Stomach (tissue), 7 donors: ENCODE results near the gene TBPL1.

DNA sequence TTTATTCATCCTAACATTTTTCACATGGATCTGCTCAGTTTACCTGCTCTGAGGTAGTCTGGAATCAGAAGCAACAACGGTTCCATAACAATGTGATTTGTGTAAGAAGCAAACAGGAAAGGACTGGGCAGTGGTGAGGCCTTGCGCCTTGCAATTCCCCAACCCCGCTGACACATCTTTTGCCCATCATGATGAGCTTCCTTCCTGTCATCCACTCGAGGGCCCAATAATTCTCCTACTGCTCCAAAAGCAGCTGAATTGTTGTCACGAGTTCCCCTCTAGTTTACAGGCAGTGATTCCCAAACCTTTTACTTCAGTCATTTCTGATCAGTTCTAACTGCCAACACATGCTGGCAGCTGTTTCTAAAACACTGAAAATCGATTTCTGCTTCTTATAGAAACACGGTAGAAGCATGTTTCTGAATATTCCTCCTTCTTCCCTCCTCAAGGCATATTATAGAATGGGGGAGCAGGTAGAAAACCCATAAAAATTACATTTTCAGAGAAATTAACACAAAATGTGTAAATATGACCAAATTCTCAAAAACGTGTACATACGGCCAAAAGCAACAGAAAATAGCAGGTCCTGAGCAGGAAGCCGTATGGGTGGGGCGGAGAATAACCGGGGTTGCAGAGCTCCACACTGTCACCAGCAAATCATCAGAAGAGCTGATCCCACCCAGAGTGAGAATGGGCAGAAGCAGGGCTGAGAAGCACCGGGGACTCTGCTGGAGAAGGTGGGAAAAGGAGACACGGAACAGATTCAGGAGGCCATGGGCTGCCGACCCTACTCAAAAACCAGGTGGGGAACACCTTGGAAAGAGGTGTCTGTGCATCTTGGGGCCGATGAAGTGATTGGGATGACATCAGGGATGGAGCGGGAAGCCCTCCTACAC, 22.6 kb downstream of the STX7 start:
- PRO-cap: no peak
- RAMPAGE, long total RNA, 5 experiments: no peak in any of the 5 experiments
- RRBS: 77% methylated on average over 2 of the region's 17 CpGs

DNA sequence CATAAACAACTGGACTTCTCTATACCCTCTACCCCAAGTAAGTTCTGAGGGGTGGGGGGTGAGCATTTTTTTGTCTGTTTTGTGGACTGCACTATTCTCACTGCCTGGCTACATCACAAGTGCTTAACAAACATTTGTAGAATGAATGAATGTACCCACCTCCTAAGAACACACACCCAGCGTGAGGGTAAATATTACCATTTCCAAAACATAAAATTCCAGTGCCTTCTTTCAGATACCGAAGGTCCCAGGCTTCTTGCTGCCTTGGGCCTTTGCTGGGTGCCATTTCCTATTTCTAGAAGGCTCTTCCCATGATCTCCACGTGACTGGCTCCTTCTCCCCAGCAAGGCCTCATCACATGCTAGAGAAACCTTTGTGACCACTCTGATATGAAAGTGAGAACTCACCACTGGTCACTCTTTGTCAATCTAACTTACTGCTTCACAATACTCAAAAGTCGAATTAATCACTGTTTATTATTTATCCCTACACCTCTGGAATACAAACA, 1.8 kb downstream of the STX7 start:
- PRO-cap: no peak
- RAMPAGE, long total RNA, 5 experiments: no peak in any of the 5 experiments
- RRBS: no CpG with 5 or more reads among the region's 4 CpGs

DNA sequence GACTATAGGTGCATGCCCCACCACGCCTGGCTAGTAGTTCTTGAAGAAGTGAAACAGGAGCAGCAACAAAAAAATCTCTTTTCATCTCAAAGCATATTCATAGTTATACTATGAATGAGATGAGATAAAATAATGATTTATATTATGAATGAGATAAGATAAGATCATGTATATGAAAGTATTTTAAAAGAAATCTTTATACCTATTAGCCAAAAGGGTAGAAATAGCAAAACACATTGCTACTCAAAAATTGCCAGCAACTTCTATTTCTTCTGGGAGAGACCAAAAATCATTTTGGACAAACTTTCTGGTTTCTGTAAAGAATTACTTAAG, 606 bp upstream of the TAAR2 start:
- PRO-cap: unidirectional peak, minus-strand start at position 75 of the sequence
- RAMPAGE, long total RNA, 5 experiments: no peak in any of the 5 experiments
- RRBS: no CpG with 5 or more reads among the region's 1 CpG

DNA sequence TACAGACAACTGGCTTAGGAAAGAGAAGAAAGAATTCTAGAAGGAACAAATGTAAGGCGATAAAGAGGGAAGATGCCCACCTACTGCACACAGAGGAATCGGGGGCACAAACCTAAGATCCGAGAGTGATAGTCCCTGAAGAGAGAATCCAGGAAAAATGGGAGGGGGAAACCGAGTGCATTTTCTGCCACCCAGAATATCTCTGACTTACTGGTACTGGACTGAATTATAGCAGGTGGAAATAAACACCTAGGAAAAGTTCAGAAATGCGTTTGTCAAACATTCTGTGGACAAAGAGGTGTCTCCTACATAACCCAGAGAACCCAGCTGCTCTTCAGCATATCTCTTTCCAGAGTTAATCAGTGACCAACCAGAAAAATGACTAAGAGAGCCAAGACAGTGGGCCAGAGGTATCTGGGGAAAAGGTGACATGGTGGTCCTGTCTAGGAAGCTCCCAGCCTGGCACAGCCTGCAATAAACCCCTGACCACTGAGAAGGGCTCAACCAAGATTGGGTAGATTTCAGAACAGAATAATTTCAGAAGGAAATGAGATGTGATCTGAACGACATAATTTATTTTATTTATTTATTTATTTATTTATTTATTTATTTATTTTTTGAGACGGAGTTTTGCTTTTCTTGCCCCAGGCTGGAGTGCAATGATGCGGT, 5.9 kb upstream of the VNN1 start:
- PRO-cap: no peak
- RAMPAGE, long total RNA, 5 experiments: no peak in any of the 5 experiments
- RRBS: no CpG with 5 or more reads among the region's 8 CpGs

DNA sequence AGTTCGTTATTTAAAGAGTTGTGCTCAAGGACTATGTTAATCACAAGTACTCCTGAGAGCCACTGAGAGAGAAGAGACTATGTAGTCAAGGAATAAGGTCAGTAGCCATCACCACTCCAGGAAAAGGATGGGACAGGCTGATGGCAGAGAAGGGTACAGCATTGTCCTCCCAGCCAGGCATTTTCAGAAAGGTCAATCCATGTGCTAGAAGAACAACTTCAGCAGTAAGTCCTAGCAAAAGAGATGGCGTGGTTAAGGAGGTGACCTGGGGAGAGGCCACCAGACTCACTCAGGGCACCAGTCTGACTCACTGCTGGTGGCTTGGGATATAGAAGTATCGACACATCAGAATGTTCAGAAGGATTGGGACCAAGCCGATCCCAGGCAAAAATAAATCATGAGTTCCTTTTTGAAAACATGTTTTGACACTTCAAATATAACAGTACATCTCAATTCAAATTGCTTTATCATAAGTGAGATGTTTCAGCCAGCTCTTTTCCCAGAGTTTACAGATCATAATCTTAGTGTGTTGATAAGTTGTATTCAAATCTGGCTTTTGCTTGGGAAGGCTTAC, 6.5 kb downstream of the RPS12 start:
- PRO-cap: unidirectional peak, plus-strand start at position 353 of the sequence
- RAMPAGE, long total RNA, 5 experiments: no peak in any of the 5 experiments
- RRBS: no CpG with 5 or more reads among the region's 4 CpGs

GRCh38 chr6:133165502-133165734, 75.7 kb upstream of the EYA4 start:
- PRO-cap: unidirectional peak, plus-strand start at chr6:133165673
- RAMPAGE, long total RNA, 5 experiments: no peak in any of the 5 experiments

- PRO-cap: no peak
- RAMPAGE, long total RNA, 5 experiments: no peak in any of the 5 experiments
- RRBS: 9% methylated on average over 12 of the region's 25 CpGs
These were observed 3.8 kb downstream of the TCF21 start for GRCh38 chr6:133892727-133893134.

- PRO-cap: bidirectional peak, plus-strand start at chr6:133953104, minus-strand start at chr6:133952983; bidirectional peak, plus-strand start at chr6:133953199, minus-strand start at chr6:133953170
- RAMPAGE, long total RNA, 5 experiments: start-site peak on the plus strand in 3 of 5 experiments, at chr6:133953182-133953231 at its widest, 72 to 124 reads per replicate
- RRBS: 2% methylated on average over 39 of the region's 59 CpGs
These were observed at the start of gene TBPL1 for GRCh38 chr6:133952799-133953539. TSS of gene TBPL1 (plus strand) at chr6:133953224.

GRCh38 chr6:133990593-133991804, 38.0 kb downstream of the TBPL1 start:
- PRO-cap: no peak
- RAMPAGE, long total RNA, 5 experiments: start-site peak on the minus strand in 1 of 5 experiments, at chr6:133990952-133991053 at its widest, 5 reads per replicate
- RRBS: no CpG with 5 or more reads among the region's 7 CpGs

DNA sequence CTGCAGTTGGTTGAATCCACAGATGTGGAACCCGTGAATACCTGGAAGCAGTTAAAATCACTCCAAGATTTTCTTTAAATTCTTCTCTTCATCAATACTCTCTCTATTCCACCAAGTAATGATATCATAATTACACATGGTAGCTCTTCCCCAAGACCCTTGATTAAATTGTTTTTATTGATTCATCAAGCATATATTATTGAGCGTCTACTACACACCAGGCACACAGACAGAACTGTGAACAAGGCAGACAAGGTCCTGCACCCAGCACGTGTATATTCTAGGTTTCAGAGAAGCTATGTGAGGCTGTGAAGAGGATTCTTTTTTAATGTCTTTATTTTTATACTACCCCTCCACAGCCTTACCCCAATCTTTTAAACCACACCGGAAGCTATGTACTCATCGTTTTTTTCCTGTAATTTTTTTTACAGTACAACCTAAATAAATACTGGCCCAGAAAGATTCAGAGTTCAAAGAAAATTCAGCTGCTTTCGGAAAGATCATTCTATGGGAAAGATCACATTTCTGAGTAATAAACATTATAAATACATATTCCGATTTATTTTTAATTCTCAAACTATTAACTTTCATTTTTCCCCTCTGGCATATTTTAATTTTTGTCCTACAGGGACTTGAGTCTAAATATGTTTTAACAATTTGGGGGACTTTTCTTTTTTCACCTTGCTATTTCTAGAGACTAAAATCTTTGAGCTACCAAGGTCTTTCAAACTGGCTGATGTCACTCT, 10.0 kb downstream of the SGK1 start:
- PRO-cap: no peak
- RAMPAGE, long total RNA, 5 experiments: no peak in any of the 5 experiments
- RRBS: no CpG with 5 or more reads among the region's 7 CpGs

GRCh38 chr6:134312217-134312799, 5.6 kb downstream of the SGK1 start:
- PRO-cap: no peak
- RAMPAGE, long total RNA, 5 experiments: no peak in any of the 5 experiments
- RRBS: no CpG with 5 or more reads among the region's 3 CpGs

GRCh38 chr6:134422536-134423364, 104.8 kb upstream of the SGK1 start:
- PRO-cap: no peak
- RAMPAGE, long total RNA, 5 experiments: no peak in any of the 5 experiments
- RRBS: no CpG with 5 or more reads among the region's 8 CpGs

- PRO-cap: no peak
- RAMPAGE, long total RNA, 5 experiments: no peak in any of the 5 experiments
- RRBS: no CpG with 5 or more reads among the region's 6 CpGs
These were observed 200.0 kb upstream of the SGK1 start for GRCh38 chr6:134517920-134518400.

DNA sequence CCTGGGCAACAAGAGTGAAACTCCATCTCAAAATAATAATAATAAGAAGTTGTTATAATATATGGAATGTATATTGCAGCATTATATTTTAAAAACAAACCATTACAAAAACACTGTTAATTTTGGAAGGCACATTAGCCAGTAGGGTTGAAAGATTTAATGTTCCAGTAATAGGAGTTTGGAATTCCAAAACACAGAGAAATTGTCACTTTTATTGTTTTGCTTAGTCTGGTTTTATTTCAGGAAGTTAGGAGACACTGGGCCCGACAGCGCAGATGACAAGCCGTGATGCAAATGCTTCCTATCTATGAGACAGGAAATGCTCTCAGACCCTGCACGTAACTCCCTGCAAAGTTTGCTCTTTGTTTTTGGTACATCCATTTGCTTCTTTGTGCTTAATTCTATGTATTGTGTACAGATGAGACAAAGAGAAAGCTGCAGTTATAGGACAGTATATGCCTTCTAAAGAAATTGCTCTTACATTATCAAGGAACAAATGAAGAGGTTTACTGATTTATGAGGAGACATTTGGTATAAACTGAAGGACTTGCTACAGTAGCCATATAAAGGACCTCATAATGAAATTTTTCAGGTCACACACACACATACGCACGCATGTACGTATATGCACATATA, 201.6 kb upstream of the SGK1 start:
- PRO-cap: no peak
- RAMPAGE, long total RNA, 5 experiments: no peak in any of the 5 experiments
- RRBS: no CpG with 5 or more reads among the region's 7 CpGs

GRCh38 chr6:134523190-134523930, 205.4 kb upstream of the SGK1 start:
- PRO-cap: no peak
- RAMPAGE, long total RNA, 5 experiments: no peak in any of the 5 experiments
- RRBS: no CpG with 5 or more reads among the region's 6 CpGs

DNA sequence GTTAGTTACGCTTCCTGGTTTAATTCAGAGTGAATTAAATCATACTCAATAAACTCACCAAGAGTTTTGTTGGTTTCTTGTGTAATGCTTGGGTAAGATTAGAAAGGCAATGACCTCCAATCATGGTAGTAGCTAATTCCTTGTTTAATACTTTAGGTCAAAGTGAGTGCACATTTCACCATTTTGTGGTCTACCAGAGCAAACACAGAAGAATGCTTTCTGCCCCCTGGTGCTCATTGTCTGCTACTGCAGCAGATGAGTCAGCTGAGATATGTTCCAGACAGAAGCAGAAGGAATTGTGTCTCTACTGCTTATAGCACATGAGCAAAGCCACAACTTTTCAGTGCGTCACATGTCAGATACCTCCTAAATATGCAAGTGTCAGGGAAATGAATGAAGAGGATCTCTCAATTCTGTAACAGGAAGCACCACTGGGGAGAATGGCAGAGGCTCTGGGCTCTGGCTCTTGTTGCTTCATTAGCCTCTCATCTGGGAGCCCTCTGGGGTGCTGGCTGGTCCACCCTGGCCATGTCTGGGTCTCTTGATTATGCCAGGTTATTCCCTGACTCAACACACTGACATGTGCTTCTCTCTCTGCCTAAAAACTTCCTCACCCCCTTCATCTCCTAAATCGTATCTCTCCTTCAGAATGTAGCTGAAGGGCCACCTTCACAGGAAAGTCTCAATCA, 308.9 kb downstream of the ALDH8A1 start:
- PRO-cap: no peak
- RAMPAGE, long total RNA, 5 experiments: no peak in any of the 5 experiments
- RRBS: no CpG with 5 or more reads among the region's 3 CpGs

DNA sequence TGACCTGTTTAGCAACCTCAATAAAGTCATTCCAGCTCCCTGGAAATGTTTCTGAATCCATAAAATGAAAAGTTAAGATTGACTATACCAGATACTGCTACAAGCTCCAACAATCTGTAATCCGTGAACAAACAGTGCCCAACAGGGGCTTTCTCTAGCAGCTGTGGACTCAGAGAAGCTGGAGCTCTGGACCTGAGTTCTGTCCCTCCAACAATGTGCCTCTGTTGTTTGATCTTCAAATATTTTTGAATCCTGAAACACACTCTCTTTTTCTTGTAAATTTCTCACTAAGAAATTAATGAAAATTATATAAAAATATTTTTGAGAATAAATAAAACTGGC, 101.5 kb downstream of the ALDH8A1 start:
- PRO-cap: no peak
- RAMPAGE, long total RNA, 5 experiments: no peak in any of the 5 experiments
- RRBS: no CpG with 5 or more reads among the region's 1 CpG

- PRO-cap: no peak
- RAMPAGE, long total RNA, 5 experiments: no peak in any of the 5 experiments
- RRBS: no CpG with 5 or more reads among the region's 8 CpGs
These were observed 47.5 kb downstream of the ALDH8A1 start for GRCh38 chr6:134902255-134902982.

GRCh38 chr6:134930478-134931005, 19.4 kb downstream of the ALDH8A1 start:
- PRO-cap: no peak
- RAMPAGE, long total RNA, 5 experiments: no peak in any of the 5 experiments
- RRBS: no CpG with 5 or more reads among the region's 8 CpGs

- PRO-cap: no peak
- RAMPAGE, long total RNA, 5 experiments: start-site peak on the minus strand in 2 of 5 experiments, at chr6:135399124-135399217 at its widest, 5 to 8 reads per replicate
- RRBS: no CpG with 5 or more reads among the region's 7 CpGs
These were observed 98.7 kb downstream of the AHI1 start for GRCh38 chr6:135398659-135399356.